REH cell (cell line): ENCODE results near the genes UPK1B and POPDC2.

GRCh38 chr3:119173168-119173970 lies at the start of gene UPK1B:
TSS of gene UPK1B (plus strand) at chr3:119173598.
- PRO-cap = no peak

GRCh38 chr3:119292517-119293237 lies 1.5 kb upstream of the ARHGAP31 start:
- PRO-cap = no peak

DNA sequence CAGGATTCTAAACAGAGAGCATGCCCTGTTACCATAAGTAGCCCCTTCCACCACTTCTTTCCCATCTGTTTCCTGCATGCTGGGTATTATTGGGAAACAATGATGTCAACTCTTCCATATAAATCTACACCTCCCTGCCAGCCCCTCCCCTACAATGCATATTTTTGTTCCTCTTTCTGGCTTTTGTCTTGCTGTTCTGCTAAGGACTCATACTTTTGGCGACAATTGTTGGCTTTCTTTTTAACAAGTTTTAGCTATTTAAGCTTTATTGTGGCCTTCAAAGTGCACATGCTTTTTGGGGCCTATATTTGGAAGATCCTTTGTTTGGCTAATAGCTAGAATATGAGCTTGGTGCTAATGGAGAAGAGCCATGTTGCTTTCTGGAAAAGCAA lies 11.2 kb downstream of the ARHGAP31 start:
- PRO-cap = no peak

DNA sequence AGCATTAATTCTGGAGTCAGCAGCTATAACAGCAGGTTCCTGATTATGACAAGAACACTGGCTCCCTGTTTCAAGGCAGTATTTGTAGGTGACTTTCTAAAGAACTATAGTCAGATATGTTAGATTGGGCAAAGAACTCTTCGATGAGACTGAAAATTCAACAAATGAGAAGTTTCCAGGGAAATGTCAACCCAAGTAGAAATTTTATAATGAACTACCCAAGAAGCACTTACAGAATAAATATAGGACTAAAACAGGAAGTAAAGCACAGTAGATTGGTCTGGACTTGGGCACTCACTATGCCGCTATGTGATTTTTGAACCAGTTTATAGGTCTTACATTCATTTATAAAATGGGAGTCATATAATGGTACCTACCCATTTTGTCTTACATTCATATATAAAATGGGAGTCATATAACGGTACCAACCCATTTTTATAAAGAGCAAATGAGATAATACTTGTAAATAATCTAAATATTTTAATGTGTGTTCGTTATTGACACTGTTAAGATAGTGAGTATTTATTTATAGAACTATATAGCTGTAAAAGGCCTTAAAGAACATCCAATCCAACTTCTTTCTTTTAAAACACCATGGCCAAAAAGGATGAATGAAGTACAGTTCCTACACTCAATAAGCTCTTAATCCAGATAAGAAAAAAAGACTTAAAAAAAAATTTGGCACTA lies 7.6 kb downstream of the TMEM39A start:
- PRO-cap = no peak

GRCh38 chr3:119459535-119460630 lies 3.5 kb downstream of the TMEM39A start:
- PRO-cap = no peak

- PRO-cap = no peak
Measured at GRCh38 chr3:119630084-119631169, 30.0 kb downstream of the POPDC2 start.

DNA sequence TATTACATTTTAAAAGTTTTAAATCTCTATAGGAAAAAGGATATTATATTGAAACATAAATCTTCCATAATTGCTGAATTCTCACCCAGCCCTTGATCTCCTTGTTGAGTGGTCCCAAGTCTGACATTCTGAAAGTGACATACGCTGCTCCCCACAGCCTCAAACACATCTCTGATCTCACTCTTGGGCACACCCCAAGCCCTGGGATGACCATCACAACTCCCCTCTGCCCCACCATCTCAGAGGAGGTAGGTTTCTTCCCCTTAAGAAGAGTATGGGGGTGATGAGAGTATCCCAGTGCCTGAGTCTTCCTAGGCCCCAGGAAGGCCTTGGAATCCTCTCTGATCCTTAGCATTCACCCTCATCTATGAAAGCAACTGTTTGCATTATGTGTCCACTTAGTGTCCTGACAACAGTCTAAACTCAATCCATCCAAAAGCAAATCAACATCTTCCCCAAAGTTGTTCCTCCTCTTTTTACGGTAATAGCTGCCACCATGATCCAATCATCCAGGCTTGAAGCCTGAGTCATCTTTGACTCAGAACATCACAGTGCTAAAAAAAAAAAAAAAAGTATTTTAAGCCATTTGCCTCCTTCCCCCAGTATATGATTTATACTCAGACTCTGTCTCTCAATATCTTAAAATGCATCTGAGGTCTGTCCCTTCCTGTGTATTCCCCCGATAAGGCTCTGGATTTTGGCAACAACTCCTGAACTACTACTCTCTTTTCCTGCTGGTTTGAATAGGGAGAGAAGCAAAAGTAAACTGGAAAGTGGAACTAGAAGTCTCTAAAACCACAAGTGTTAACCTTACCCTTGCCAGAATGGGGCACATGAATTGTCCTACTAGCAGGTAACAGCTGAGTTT lies 22.6 kb downstream of the POPDC2 start:
- PRO-cap = no peak

- PRO-cap = no peak
Measured at GRCh38 chr3:119658810-119659773, 1.3 kb downstream of the POPDC2 start.

- PRO-cap = no peak
Measured at GRCh38 chr3:119660355-119661307, at the start of gene POPDC2. TSS of gene POPDC2 (minus strand) at chr3:119660589.

- PRO-cap = no peak
Measured at GRCh38 chr3:119716976-119717595, 14.3 kb downstream of the CFAP91 start.

GRCh38 chr3:119892160-119892448 lies 110.2 kb downstream of the NR1I2 start:
- PRO-cap = no peak

- PRO-cap = no peak
Measured at GRCh38 chr3:119979283-119979706, 115.0 kb downstream of the GSK3B start.

DNA sequence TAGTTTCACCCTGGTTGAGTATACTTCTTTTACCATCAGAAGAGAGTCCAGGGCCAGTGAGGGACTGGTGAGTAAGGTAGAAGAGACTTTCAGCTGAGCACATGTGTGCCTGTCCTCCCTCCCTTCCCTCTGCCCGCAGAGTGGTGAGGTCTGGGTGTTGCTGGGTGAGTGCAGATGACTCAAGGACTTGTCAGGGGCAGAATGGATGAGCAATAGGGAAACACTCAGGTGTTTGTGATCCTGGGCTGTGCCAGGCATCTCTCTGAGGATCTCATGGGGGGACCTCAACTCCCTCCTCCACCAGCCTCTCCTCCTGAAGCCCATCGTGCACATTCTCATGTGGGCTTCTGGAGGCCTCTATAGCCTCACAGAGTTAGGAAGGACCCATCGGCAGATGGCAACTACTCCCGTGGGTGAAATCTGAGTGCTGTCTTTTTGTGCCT lies 76.0 kb upstream of the GSK3B start:
- PRO-cap = no peak

GRCh38 chr3:120387753-120388089 lies 38.6 kb upstream of the LRRC58 start:
- PRO-cap = no peak

- PRO-cap = no peak
Measured at GRCh38 chr3:120448296-120449302, 2.2 kb downstream of the FSTL1 start.

DNA sequence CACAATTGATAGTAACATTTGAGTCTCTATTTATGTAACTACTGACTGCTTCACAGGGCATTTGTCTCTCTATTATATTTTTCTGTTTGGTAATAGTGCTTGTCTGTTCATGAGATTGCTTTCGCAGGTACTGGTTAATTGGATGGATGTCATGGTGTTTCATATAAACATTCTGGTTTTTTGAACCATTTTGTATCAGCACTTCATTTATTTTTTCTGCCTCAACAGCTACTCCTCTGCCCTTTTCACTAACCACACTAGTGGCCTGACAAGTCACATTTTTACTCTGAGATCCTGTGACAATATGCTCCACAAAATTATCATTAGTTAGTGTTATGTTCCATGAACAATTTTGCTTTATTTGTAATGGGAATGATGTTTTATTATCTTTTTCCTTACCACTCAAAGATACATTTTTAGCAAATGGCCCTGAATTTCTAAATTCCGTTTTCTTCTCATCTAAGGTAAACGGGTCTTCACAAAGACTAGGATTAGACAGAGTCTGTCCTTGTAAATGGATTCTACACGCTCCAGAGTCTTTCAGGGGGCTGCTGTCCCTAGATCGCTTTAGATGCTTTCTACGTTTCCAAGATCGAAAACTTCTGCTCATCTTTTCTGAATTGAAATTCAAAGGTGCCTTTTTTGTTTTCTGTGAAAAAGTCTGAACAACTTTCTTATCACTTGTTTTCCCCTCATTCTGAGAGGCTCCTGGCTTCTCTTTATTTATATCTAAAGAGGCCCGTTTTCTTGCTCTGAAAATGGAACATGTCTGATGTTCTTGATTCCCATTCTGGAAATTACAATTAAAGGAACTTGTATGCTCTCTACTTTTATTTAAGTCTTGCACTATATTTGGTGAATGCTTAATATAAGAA lies 56.3 kb downstream of the POLQ start:
- PRO-cap = no peak

GRCh38 chr3:121648350-121649104 lies 12.2 kb downstream of the HCLS1 start:
- PRO-cap = no peak

DNA sequence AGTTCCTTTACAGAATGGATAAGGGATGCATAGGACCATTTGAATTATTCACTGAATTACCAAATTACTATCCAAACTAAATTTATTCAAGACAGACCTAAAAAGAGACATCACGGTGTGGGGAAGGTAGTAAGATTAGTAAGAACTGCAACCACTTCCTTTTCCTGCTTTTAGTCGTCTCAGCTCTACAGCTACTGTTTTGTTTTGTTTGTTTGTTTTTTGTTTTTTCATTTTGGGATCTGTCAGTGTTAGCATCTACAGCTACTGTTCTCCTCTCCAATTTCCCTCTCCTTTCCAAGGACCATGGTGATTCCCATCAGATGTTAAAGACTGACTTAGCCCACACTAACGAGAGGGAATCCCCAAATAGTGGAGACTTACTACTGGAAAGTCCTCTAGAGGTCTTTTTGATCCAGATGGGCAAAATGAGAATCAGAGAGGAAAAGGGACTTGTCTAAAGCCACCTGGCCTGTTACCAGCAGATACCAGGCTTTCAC lies 6.1 kb downstream of the HCLS1 start:
- PRO-cap = no peak

- PRO-cap = no peak
Measured at GRCh38 chr3:121718078-121718605, 31.4 kb downstream of the GOLGB1 start.

DNA sequence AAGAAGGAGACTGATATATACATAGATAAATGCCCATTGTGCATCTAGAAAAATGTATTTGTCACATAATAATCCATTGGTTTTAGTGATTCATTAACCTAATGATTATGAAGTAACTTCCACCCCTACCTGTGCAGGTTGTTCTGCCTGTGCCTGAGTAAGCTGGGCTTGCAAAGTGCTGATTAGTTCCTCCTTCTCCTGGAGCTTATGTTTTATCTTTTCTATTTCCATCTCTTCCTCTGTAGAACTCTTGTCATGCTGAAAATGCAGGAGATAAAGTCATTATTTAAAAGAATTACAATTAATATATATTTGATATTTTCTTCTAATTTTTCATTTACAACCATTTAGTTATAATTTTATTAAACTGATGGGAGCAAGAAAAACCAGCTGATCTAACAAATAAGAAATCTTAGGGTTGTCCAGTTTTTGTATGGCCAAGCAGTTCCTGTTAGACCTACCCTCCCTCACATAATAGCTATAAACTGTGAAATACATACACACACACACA lies 22.7 kb downstream of the GOLGB1 start:
- PRO-cap = no peak